ENCODE measurements around the genes NOP53, CABP5 and KDELR1.

- RRBS = no CpG with 5 or more reads among the region's 33 CpGs
Observed at GRCh38 chr19:47492694-47493858, 9.1 kb upstream of the KPTN start.

DNA sequence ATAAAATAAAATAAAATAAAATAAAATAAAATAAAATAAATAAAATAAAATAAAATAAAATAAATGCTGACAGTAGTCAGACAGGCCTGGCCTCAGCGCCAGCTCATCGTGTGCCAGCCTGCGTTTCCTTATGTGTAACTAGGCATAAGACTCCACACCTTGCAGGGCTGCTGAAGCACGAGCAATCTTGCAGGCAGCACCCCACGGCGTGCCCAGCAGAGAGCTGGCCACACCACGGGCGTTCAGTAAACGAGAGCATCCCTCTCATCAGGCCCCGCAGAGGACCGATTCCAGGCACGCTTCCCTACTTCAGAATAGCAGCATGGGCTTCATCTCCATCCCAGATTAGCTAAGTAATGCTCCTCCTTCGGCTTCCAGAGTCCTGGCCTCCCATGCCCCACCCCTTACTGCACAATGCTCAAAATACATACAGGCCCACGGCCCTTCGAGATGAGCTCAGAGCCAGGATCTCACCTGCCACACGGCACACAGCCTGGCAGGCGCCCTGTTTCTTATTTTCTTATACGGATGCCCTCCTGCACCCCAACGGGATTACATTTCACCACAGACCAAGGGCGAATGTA lies 5.5 kb downstream of the NAPA start:
- RRBS = no CpG with 5 or more reads among the region's 20 CpGs

- RRBS = no CpG with 5 or more reads among the region's 12 CpGs
Observed at GRCh38 chr19:47611465-47612124, 2.7 kb downstream of the BICRA start.

- RRBS = no CpG with 5 or more reads among the region's 6 CpGs
Observed at GRCh38 chr19:47660259-47660765, 51.4 kb downstream of the BICRA start.

- RRBS = no CpG with 5 or more reads among the region's 13 CpGs
Observed at GRCh38 chr19:47707347-47707662, 5.9 kb upstream of the EHD2 start.

DNA sequence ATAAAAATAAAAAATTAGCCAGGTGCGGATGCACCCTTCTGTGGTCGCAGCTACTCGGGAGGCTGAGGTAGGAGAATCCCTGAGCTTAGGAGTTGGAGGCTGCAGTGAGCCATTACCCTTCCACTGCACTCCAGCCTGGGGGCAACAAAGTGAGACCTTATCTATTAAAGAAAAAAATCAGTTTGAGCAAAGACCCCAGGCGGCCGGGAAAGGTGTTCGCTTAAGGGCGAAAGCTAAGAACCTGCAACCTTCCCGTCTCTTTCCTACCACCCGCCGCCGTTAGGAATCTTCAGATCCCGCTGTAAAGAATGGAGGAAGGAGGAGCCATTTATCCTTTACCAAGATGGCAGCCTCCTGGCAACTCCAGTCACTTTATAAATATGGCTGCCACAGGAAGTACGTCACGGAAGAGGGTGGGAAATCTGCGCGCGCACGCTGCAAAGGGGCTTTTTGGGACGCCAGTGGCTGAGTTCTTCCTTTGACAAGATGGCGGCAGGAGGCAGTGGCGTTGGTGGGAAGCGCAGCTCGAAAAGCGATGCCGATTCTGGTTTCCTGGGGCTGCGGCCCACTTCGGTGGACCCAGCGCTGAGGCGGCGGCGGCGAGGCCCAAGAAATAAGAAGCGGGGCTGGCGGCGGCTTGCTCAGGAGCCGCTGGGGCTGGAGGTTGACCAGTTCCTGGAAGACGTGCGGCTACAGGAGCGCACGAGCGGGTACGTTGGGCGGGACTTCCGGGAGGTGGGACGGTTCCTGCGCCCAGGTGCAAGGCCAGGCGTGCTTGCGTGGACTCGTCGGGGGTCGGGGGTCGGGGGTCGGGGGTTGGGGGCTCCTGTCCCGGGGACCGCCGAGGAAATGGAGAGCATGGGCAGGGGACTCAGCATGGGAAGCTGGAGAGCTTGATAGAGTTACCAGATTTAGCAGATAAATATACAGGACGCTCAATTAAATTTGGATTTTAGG lies at the start of gene NOP53:
Gene NOP53, plus strand, starts transcription at position 473 of the 957 bp plus-strand sequence.
- RRBS = 0% methylated on average over 3 of the region's 57 CpGs

DNA sequence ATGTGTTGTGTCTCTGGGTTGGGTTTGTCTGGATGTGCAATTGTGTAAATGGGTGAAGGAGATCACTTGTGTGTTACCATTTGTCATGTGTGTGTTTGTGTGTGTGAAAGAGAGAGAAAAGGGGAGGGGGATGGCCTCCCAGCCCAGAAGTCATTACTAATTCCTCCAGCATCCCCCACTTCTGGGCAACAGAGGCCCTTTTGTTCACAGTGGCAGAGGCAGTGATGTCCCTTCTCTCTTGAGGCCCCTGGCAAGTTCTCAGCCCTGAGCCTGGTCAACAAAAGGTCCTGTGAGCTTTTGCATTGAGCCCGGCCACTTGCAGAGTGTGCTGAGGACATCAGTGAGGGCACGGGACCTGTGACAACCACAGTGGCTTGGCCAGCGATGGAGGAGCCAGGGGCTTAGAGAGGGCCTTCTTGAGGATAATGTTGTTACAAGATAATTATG lies 4.5 kb upstream of the SELENOW start:
- RRBS = no CpG with 5 or more reads among the region's 3 CpGs

DNA sequence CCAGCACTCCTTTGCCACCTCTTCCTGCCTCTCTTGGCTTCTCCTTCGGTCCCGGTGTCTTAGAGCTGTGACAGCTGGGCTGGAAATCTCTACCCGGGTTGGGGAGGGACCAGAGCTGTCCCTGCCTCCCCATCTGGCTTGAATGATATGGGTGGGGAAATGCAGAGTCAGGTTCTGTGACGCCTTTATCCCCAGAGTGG lies at the start of gene CABP5:
Gene CABP5, minus strand, starts transcription at position 69 of the 200 bp plus-strand sequence.
- RRBS = no CpG with 5 or more reads among the region's 4 CpGs

DNA sequence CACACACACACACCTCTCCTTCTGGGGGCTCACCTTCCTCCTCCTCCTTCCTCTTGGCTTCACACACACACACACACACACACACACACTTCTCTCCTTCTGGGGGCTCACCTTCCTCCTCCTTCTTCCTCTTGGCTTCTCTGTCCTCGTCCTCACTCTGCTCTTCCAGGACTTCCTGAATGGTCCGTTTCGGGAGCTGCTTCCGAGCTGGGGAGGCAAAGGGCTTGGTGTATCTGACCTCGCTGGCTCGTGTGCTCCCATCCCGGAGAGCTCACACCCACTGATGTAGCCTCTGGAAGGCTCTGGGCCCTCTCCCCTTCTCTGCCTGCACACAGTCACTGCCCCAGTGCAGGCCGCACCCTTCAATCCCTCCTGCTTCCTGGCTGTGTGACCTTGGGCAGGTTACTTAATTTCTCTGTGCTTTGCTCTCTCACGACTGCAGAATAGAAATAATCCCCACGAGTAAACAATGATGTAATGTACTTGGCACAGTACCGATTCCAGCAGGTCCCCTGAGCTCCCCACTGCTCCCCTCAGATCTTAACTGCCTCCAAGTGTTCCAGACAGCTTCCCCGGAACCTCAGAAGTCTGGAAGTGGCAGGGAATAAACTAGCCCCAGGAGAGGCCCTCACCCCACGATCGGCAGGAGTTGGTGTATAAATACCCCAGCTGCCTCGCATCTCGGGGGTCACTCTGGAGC lies 16.2 kb downstream of the LIG1 start:
- RRBS = no CpG with 5 or more reads among the region's 16 CpGs

DNA sequence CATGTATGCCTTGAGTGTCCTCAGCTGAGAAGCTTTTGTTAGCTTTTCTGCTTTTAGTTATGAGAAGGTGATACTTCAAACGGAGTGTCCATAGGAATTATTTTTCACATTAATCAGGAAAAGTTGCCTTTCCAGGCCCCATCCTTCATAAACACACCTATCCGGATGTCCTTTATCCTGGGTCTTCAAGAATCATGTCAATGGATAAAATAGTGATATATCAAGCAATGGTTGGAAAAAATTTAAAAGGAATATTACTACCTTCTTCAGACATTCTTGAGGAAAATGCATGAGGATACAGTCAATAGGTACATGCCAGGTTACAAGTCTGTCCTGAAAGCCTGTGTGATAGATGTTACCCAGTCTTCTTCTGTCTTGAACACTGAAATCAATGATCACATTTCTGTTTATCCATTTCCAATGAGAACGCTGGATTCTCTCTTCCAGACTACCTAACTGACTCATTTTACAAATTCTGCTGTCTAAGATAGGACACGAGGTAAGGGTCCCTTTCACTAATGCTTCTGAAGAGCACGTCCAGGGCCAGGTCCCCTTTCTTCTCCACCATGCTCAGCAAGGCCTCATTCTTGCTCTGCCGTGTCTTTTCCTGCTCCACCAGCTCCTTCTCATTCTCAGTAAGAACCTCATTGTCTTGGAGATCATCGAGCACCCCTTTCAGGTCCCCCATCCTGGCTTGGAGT lies 40.9 kb downstream of the ZSWIM9 start:
- RRBS = no CpG with 5 or more reads among the region's 7 CpGs

- RRBS = 2% methylated on average over 10 of the region's 24 CpGs
Observed at GRCh38 chr19:48291208-48291600, 21.3 kb downstream of the ZNF114 start.

- RRBS = no CpG with 5 or more reads among the region's 6 CpGs
Observed at GRCh38 chr19:48325735-48326405, 518 bp downstream of the EMP3 start.

DNA sequence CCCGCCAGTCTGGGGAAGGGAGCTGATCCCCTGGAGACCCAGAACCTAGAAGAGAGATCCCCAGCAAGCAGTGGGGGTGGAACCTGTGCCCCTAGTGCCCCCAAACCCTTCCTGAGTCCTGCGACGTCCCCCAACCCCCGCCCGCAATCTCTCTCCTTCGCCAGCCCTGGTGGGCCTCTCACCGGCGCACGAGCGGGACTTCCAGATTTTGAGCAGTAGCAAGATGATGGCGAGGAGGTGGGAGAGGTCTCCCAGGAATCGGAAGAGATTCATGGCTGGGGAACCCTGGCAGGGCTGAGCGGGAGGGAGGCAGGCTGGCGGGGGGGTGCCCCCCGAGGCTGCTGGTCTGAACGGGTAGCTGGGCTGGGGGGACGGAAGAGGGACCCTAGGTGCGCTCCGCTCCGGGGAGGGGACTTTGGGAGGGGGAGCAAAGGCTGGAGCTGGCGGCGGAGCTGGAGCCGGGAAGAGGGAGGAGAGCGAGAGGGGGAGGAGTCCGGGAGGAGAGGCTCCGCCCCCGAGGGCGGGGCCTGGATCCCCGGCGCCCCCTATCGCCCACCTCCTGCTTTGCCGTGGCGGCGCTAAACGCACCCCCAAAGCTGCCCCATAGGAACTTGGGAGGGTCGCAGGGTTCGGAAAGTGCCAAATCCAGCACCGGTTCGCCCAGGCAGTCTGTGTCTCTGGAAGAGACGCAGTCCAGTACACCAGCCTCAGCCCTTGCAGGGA lies at the start of gene KDELR1:
Gene KDELR1, minus strand, starts transcription at position 466 of the 723 bp plus-strand sequence.
- RRBS = 3% methylated on average over 9 of the region's 40 CpGs

DNA sequence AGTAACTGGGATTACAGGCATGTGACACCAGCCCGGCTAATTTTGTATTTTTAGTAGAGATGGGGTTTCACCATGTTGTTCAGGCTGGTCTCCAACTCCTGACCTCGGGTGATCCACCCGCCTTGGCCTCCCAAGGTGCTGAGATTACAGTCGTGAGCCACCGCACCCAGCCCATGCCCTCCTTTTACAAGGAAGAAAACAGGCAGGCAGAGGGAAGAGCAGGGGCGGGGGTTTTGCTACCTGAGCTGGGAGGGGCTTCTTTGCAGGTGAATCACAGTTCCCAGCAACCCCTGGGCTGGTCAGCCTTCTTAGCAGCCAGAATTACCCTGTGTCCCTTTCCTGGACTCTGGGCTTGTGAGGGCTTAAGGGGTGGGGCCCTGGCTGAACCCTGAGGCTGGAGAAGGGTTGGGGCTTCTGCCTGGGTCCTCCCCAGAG lies 3.1 kb upstream of the KCNJ14 start:
- RRBS = no CpG with 5 or more reads among the region's 6 CpGs

GRCh38 chr19:48479844-48480536 lies 10.8 kb downstream of the CYTH2 start:
- RRBS = no CpG with 5 or more reads among the region's 34 CpGs

- RRBS = no CpG with 5 or more reads among the region's 17 CpGs
Observed at GRCh38 chr19:48569577-48570420, 17.8 kb downstream of the SULT2B1 start.

- RRBS = no CpG with 5 or more reads among the region's 19 CpGs
Observed at GRCh38 chr19:48573132-48573770, 21.3 kb downstream of the SULT2B1 start.

- RRBS = 89% methylated on average over 13 of the region's 38 CpGs
Observed at GRCh38 chr19:48612897-48613504, 1.9 kb downstream of the FAM83E start.

DNA sequence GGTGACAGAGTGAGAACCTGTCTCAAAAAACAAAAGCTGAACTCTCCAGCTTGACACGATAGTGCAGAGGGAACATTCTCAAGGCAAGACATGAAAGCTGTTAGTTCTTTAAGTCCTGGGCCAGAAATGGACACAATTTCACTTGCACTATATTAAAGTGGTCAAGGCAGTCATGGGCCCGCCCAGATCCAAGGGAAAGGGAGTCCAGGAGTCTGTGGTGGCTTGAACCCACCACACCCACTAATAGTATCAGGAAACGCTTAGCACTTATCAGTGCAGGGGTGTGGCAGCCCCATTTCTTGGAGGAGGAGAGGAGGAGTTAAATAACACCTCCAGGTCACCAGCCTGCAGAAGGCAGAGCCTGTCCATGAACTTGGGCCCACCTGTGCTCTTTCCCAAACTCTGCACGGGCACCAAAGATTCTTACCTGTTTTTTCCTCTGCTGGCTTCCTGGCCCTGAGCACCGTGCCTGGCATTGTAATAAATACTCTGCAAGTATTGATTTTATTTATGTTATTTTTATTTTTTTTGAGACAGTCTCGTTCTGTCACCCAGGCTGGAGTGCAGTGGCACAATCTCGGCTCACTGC lies 5.4 kb upstream of the NTN5 start:
- RRBS = no CpG with 5 or more reads among the region's 7 CpGs

All from AG09309 (cell line).